Vein endothelial cell (primary cell): ENCODE data around the genes NPIPA2 and RRN3.

DNA sequence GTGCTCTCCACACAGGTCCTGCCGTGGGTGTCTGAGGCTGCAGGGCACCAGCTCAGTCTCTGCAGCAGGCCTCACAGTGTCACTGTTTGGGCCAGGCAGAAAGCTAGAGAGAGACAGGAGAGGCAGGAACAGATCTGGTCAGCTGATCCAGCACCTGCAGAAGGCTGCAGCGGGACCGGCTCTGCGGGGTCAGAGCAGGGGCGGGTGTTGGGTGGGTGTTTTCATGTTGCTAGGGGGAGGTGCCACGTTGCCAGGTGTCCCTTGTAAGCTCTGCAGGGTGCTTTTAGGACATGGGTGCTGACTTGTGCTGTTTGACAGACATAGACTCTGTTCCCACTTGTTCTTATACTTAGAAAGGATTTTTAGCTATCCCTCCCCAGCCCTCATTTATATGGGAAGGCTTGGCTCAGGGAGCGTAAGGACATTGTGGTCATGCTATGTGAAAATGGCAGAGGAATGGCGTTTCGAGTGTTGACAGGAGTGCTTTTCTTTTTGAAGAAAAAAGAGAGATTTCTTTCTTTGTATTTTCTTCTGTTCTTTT lies 111.6 kb downstream of the SNX29 start:
- CAGE, long polyA plus RNA, result no peak

DNA sequence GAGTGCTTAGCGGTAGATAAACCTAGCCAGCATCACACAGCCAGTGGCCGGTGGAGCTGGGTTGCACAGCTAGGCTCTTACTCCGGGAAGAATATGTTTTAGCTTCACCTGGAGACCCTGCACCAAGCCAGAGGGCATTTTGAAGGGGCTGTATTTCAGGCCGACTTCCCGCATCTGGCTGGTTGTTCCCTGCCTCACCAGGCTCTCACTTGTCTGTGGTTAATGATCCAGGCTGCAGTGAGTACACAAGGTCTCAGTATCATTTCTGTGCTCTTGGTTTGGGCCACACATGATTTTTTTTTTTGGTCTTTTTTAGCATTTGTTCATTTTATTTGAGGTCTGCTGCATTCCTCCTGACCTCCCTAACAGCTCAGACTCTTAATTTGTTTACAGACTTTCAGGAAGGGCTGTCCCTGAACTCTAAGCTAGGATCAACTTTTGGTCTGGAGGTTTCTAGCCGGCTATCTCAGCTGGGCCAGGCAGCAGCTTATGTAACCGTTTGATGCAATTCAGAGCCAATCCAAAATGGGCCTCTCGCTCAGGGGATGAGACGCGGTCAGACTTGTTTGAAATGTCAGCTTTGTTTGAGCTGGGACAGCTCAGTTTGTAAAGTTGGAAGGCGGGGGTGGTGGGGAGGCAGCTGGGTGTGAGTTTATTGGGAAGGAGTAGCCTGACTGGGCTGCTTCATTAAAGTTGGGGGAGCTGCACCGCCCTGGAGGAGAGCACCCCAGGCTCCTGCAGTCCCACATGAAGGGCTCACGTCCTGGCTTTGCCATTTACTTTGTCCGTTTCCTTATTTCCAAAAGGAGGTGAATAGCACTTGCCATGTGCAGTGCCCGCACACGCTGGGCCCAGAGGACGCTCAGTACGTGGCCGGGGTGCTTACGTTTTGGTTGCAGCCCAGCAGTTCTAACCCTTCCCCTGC lies 121.0 kb downstream of the SNX29 start:
- CAGE, long polyA plus RNA, result no peak

GRCh38 chr16:12612384-12613029 lies 191.2 kb downstream of the CPPED1 start:
- CAGE, long polyA plus RNA, result no peak

DNA sequence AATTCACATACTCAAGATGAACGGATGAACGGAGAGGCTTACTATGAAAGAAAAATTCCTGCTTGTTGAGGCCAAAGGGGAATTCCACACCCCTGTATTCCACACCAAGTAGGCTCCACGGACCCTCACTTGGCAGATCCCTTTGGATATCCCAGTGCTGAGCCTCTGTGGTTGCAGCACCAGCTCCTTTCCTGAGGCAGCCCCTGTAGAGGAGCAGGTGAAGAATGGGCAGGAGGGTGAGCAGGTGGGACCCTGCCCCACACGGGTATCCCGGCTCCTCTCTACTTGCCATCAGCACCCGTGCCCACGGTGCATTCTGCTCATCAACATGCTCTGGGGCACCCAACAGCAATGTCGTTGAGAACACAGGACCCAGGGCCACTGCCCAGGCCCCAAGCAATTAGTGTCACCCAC lies 113.0 kb downstream of the CPPED1 start:
- CAGE, long polyA plus RNA, result no peak

DNA sequence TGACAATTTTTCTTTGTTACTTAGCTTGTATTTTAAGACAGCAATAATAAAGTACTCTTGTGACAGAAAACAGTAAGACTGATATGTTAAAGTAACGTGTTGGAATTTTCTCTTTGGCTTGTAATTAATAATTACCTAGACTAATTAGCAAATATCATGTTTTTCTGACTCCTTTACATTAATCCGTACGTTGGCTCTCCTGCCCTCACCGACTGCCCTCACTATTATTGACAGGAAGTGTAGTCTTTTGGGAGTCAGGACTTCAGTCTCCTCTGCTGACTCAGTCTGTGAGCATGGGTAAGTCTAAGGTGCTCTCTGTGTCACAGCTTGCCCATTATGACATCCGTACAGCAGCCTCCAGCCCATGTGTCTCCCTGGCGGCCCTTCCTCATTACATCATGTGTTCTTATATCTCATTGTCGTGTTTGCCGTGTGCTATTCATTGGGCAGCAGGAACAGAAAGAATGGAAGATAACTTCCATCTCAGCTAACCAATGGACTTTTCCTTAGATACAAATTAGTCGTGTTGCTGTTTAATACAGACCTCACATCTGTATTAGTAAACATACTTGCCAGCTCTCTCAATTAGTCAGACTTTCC lies 77.4 kb downstream of the MRTFB start:
- CAGE, long polyA plus RNA, result no peak

GRCh38 chr16:14193335-14193619 lies 122.2 kb downstream of the MRTFB start:
- CAGE, long polyA plus RNA, result no peak

GRCh38 chr16:14347792-14348114 lies 276.6 kb downstream of the MRTFB start:
- CAGE, long polyA plus RNA, result no peak

- CAGE, long polyA plus RNA, result no peak
These were observed 279.0 kb downstream of the MRTFB start for GRCh38 chr16:14350100-14350567.

DNA sequence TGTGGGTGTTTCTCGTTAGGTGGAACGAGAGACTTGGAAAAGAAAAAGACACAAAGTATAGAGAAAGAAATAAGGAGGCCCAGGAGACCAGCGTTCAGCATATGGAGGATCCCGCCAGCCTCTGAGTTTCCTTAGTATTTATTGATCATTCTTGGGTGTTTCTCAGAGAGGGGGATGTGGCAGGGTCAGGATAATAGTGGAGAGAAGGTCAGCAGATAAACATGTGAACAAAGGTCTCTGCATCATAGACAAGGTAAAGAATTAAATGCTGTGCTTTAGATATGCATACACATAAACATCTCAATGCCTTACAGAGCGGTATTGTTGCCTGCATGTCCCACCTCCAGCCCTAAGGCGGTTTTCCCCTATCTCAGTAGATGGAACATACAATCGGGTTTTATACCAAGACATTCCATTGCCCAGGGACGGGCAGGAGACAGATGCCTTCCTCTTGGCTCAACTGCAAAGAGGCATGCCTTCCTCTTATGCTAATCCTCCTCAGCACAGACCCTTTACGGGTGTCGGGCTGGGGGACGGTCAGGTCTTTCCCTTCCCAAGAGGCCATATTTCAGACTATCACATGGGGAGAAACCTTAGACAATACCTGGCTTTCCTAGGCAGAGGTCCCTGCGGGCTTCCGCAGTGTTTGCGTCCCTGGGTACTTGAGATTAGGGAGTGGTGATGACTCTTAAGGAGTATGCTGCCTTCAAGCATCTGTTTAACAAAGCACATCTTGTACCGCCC lies 3.6 kb downstream of the BFAR start:
- CAGE, long polyA plus RNA, result no peak

- CAGE, long polyA plus RNA, result no peak
These were observed at the start of gene NPIPA2 for GRCh38 chr16:14742283-14742587. TSS of gene NPIPA2 (plus strand) at chr16:14742533.

DNA sequence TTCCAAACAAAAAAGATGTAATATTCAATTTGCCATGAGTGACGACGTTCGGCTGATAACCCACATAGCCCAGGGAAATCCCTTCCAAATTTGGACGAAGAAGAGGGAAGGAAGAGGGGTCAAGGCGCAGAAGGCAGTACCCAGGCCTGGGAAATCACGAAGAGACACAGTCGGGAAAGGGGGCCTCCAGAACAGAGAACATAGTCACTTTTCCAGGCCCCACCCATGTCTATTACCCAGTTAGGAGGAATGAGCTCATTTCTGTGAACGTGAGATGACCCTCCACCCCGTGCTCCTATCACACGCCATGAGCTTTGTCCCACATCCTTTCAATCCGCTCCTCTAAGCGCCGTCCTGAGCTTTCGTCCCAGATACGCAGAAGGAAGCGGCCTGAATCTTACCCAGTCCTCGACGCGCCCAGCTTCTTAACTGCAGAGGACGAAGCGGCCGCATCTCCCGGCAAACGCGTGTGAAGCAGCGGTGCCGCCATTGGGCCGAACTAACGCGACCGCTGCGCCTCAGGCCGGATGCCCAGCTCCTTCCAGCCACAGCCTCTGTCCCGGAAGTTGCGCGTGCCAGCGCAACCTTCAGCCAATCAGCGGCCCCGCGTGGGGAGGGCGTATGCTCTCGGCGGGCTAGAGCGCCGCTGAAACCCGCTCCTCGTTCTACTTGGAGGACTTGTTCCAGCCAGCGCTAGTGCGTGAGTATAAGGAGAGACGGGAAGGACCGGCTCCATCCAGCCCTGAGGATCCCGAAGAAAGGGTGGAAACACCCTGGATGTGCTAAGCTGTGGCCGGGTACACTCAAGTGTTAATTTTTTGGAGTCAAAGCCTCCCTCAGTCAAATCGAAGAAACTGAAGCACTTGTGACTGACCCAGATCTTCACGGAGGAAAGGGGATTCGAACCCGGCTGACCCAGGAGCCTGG lies at the start of gene RRN3:
Gene RRN3, minus strand, starts transcription at position 529 of the 927 bp plus-strand sequence.
- CAGE, long polyA plus RNA, result no peak

GRCh38 chr16:15127290-15127587 lies 33.2 kb upstream of the RRN3 start:
- CAGE, long polyA plus RNA, result no peak

DNA sequence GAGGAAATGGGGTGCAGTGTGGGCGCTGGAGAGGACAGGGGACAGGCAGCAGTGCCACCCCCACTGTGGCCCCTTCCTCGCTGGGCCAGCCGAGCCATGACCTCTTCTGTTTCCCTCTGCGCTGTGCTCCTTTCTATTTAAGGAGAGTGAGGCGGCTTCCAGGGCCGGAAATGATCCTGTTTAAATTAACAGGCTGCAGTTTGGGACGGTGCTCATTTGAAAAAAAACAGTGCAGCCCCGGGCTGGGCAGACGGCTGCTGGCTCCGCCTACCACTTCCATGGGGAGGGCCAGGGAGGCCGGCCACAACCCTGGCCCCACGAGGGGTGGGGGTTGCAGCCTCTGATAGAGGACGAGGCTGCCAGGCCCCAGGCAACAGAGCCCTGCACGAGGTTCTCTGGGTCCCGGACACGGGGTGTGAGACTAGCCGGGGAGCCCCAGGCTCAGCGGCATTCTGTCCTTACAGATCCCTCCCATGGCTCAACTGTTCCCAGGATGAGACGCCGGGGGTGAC lies 50.2 kb upstream of the RRN3 start:
- CAGE, long polyA plus RNA, result no peak

- CAGE, long polyA plus RNA, result no peak
These were observed 60.0 kb upstream of the RRN3 start for GRCh38 chr16:15154010-15154526.

GRCh38 chr16:15435582-15435948 lies 1.2 kb downstream of the BMERB1 start:
- CAGE, long polyA plus RNA, result no peak

GRCh38 chr16:15667162-15667807 lies 17.2 kb downstream of the NDE1 start:
- CAGE, long polyA plus RNA, result no peak

DNA sequence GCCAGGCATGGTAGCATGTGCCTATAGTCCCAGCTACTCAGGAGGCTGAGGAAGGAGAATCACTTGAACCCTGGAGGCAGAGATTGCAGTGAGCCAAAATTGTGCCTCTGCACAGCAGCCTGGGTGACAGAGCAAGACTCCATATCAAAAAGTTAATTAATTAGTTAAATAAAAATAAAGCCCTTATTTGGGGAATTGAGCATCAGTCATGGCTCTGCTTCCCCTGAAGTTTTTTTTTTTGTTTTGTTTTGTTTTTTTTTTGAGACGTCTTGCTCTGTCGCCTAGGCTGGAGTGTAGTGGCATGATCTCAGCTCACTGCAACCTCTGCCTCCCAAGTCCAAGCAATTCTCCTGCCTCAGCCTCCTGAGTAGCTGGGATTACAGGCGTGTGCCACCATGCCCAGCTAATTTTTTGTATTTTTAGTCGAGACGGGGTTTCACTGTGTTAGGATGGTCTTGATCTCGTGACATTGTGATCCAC lies 47.6 kb downstream of the NDE1 start:
- CAGE, long polyA plus RNA, result no peak

DNA sequence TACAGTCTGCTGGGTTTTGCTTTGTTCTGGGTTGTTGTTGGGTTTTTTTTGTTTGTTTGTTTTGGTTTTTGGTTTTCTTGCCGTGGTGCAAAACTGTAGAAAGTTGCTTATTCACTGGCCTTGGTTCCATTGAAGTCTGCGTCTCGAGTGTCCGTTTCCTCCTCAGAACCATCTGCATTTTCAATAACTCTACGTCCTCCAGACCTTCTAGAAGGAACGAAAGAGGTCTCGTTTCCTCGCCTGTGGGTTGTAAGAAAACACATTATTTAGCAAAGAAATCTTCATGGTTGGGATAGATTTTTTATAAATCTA lies 53.8 kb downstream of the NDE1 start:
- CAGE, long polyA plus RNA, result no peak

- CAGE, long polyA plus RNA, result no peak
These were observed 21.7 kb downstream of the MYH11 start for GRCh38 chr16:15834991-15835759.

GRCh38 chr16:15857705-15858787 lies 1.2 kb upstream of the MYH11 start:
- CAGE, long polyA plus RNA, result no peak